Pericardium fibroblast (primary cell): Measurements from ENCODE around the gene CDC25B.

DNA sequence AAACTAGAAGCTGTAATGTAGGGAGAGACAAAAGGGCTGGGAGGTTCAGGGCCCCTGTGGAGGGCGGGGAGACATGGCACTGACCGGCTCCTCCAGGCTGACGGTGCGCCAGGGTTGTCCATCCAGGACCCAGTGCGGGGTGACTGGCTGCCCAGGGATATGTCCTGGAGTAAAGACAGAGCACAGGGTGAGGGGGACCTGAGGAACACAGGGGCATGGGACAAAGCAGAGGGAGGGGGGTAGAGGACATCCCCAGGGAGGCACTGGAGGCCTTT lies 2.5 kb downstream of the ADAM33 start:
- RAMPAGE, long total RNA: no peak

- RAMPAGE, long total RNA: no peak
Measured at GRCh38 chr20:3731696-3732073, 800 bp upstream of the HSPA12B start.

DNA sequence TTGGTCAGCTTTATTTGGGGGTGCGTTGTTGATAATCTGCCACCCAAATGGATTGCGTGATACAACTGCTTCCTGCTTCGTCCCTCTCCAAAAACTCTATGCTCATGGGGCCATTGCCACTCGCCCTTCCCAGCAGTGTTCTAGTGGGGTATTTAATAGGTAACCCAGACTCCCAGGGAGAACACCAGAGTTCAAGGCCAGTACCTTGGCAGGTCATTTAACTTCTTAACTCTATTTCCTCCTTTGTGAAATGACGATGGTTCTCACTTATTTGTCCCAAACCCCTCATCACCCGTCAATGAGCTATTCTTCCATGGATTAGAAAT lies 467 bp upstream of the SPEF1 start:
- RAMPAGE, long total RNA: no peak

DNA sequence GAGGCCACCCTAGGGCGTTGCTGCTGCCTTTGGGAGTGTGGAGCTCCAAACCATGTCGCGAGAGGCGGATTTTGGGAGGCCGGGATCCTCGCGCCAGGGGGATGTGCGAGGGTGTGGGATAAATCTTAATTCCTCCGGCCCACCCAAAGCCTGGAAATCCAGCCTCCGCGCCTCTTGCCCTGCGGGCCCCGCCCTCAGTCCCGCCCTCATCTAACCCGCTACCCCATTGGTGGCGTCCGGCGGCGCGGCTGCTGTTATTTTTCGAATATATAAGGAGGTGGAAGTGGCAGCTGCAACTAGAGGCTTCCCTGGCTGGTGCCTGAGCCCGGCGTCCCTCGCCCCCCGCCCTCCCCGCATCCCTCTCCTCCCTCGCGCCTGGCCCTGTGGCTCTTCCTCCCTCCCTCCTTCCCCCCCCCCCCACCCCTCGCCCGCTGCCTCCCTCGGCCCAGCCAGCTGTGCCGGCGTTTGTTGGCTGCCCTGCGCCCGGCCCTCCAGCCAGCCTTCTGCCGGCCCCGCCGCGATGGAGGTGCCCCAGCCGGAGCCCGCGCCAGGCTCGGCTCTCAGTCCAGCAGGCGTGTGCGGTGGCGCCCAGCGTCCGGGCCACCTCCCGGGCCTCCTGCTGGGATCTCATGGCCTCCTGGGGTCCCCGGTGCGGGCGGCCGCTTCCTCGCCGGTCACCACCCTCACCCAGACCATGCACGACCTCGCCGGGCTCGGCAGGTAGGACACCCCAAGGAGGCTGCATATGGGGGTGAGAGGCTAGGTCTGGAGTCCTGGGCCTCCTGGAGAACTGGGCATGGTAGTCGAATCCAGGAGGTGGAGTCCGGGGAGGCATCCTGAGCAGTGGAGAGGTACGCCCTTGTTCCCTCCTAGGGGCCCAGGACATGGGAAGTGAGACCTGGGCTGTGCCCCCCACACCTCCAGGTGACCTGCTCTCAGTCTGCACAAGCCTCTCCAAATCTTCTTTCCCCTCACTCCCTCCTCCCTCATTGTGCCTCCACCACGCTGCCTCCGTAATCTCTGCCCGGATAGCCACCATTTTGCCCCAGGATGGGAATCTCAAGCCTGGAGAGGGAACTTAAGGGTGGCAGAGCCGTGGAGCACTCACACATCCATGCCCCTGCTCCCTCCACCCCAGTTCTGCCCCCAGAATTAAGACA lies at the start of gene CDC25B:
Gene CDC25B (plus strand): TSS at position 299 of the 1,160 bp plus-strand sequence.
- RAMPAGE, long total RNA: no peak

DNA sequence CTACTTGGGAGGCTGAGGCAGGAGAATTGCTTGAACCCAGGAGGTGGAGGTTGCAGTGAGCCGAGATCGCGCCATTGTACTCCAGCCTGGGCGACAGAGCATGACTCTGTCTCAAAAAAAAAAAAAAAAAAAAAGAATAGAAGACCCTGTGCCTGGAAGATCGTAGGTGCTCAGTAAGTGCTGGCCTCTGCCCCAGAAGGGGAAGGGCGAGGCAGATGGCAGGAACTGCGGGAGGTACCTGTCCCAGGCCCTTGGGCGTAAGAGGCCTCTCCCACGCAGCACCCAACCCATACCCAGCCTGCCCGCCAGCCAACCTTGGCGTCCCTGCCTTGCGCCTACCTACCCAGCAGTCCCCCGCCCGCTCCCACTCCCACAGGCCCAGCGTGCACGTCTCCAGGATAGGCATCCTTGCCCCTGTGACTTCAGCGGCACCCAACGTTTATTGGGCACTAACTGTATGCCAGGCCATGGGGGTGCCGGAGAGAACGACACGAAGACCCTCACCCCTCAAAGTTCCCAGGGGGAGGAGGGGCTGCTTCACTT lies 558 bp upstream of the MAVS start:
- RAMPAGE, long total RNA: no peak

GRCh38 chr20:4012680-4013170 lies 2.6 kb downstream of the RNF24 start:
- RAMPAGE, long total RNA: no peak

- RAMPAGE, long total RNA: no peak
Measured at GRCh38 chr20:4112601-4112920, 36.1 kb upstream of the SMOX start.

- RAMPAGE, long total RNA: no peak
Measured at GRCh38 chr20:4119701-4120291, 28.8 kb upstream of the SMOX start.

DNA sequence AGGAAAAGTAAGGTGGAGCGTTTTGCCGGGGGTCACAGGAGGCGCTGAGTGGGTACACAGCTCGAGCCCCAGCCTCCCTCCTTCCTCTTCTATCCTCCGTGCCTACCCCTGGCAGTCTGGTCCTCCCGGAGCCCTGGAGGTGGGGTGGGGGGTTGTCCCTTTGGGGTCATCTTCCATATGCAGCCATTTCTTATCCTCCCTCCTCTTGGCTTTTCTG lies 34.5 kb downstream of the SMOX start:
- RAMPAGE, long total RNA: no peak

- RAMPAGE, long total RNA: no peak
Measured at GRCh38 chr20:4656343-4656936, 29.8 kb upstream of the PRNP start.

DNA sequence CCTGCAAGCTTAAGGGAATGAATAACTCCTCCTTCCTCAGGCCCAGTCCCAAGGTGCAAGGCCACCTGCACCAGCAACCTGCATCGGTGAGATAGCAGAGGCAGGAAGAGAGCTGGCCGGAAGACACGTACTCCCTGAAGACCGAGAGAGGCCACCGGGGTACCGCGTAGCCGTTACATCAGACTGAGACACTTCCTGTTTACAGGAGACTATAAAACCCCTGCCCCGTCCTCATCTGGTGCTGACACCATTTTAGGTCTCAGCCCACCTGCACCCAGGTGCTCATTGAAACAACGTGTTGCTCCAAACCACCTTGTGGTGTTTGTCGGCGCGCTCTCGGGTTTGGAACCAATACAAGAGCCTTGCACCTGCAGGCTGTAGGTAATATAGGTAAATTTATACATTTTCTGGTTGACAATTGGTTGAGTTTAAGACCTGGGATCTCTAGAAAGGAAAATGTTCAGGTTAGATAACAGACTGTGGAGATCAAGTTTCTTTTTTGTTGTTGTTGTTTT lies 25.0 kb upstream of the PRNP start:
- RAMPAGE, long total RNA: no peak

GRCh38 chr20:4698985-4700245 lies 13.2 kb downstream of the PRNP start:
- RAMPAGE, long total RNA: no peak

GRCh38 chr20:4703622-4704355 lies 17.5 kb downstream of the PRNP start:
- RAMPAGE, long total RNA: no peak

- RAMPAGE, long total RNA: no peak
Measured at GRCh38 chr20:4901738-4902545, 78.5 kb upstream of the RASSF2 start.

GRCh38 chr20:4912505-4912824 lies 88.8 kb downstream of the SLC23A2 start:
- RAMPAGE, long total RNA: no peak

- RAMPAGE, long total RNA: no peak
Measured at GRCh38 chr20:4918571-4918854, 82.8 kb downstream of the SLC23A2 start.

DNA sequence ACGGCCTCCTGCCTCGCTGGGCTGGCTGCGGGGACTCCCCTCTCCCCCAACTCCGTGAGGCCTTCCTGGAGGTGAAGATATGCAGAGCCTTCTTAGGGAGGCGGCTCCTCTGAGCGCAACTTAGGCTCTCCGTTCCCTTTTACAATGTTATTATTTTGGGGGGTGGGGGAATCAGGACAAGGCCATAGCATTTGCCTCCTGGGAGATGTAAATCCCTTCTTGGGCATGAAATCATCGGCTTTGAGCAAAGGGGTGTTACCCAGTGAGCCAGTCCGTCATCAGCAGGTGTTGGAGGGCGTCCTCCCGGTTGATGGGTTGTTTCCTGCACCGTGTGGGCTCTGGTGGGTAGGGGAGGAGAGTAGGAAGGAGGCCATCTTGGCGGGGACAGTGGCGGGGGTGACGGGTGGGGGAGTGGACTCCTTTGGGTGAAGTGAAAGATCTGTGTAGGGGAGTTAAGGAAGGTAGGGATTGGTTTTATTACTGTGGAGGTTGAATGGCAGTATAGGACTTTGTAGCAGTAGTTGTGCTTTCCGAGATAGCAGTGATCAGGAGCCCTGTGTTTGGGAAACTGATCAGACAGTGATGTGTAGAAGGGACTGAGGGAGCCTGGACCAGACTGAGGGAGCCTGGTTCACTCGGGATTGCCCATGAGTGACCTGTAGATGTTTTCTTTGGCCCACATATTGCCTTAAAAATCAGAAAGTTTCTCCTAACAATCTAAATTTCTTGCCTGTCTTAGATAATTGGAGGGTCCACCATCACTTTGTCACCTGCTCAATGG lies 793 bp downstream of the CDS2 start:
- RAMPAGE, long total RNA: no peak

- RAMPAGE, long total RNA: no peak
Measured at GRCh38 chr20:5470955-5471481, 139.8 kb downstream of the GPCPD1 start.

- RAMPAGE, long total RNA: no peak
Measured at GRCh38 chr20:5572711-5573385, 38.0 kb downstream of the GPCPD1 start.

DNA sequence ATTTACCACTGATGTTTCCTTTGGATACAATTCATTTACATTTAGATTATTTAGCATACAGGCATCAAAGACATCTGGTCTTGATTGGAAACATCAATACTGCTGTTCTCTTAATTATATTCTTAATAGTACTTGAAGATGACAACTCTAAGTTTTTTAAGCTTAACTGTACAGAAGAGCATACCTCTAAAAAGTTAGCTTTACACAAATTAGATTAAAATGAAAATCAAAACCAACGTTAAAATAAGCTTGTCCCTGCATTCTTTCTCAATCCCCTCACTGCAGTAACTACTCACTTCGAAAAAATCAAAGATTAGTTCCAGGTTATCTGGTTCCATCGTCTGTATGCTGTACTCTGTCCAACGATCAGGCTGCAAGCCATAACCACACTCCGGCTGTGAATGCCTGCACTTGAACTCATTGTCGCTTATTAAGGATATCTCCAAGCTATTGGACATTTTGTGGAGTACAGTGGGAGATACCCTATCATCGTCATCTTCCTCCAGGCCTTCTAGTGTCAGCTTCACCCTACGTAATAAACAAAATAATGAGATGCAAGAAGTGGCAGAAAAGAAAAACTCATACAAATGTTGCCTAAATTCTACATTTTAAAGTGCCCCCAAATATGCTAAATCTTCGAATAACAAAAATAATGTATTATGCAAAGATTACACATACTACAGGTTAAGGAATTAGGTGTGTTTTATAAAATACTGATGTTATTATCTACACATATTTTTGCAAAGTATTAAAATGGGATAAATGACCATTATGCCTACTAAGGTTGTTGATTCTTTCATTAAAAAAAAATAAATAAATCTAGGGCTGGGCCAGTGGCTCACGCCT lies 32.5 kb downstream of the GPCPD1 start:
- RAMPAGE, long total RNA: no peak